ENCODE measurements around the genes MDM2 and CPM.

- PRO-cap: no peak
These were observed 148.6 kb downstream of the DYRK2 start for GRCh38 chr12:67797133-67797542.

DNA sequence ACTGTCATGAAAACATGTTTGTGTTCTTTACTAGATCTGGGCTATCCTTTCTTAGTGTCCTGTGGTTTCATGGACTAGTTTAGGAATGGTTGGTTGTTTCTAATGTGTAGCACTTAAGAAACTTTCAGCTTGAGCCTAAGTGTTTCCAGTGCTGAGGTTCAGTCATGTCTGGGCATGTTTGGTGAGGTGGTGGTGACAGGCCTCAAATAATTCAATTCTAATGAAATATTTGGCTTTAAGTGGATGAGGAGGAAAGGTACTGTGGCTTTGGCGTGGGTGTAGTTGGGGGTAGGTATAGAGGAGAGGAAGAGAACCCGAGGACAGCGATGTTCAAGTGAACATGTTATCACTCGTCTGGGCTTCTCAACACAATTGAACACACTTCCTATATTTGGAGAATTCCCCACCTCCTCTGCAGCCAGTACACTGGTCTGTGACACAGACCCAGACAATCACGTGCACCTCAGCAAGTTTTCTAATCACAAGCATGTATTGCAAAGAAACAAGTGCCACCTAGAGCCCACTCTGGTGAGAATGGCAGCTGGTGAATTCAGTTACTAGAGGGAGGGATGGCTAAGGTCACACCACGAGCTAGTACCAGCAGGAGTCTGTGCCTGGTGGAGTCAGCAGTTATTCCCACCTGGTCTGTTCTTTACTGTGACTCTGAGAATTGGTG lies 117.3 kb downstream of the IFNG start:
- PRO-cap: no peak

- PRO-cap: no peak
These were observed 21.4 kb upstream of the IFNG start for GRCh38 chr12:68180802-68181519.

DNA sequence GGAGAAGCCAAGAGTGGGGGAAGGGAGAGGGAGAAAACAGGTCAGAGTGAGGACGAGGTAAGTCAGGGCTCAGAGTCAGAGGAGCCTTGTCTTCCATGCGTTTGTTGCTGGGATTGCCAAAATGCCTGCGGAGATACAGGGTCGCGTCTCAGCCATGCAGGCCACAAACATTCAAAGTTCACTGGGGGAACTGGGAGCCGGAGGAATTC lies 26.4 kb upstream of the MDM1 start:
- PRO-cap: no peak

DNA sequence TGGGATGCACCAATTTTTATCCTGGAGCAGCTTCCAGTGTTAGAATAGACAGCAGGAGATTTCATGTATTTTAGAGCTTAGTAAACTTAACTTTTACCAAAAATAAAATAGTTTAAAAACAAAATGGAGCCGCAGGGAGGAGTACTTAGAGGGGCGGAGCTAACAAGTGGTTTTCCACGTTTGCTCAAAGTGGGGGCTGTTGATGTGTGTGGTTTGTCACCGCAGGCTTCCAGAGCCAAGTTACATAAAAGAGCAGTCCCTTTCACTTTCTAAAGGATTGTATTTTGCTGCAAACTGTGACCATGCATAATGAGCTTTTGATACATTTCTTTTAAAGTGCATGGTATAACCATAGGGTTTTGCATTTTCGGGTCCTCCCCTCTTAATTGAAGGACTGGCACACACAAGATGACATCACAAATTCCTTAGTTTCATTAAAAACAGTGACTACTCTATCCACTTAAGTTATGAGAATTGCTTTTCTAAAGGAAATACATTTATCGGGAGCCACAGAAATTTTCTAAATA lies 71.5 kb upstream of the RAP1B start:
- PRO-cap: no peak

DNA sequence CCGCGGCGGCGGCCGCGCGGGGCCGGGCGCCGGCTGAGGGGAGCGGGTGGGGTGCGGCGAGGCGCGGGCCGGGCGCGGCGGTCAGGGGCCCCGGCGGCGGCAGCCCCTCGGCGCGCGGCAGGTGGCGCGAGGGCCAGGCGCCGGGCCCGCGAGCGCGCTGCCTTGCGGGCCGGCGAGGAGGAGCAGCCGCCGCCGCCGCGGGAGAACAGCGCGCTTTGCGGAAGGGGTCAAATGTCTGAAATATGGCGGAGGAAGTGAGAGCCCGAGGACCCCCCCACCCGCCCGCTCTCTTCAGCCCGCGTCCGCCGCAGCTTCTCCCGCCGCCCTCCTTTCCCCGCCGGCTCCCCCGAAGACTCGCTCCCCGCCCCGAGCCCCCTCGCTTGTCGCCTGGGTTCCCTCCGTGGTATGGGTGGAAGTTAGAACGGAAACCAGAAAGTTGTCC lies 400 bp downstream of the RAP1B start:
- PRO-cap: no peak

DNA sequence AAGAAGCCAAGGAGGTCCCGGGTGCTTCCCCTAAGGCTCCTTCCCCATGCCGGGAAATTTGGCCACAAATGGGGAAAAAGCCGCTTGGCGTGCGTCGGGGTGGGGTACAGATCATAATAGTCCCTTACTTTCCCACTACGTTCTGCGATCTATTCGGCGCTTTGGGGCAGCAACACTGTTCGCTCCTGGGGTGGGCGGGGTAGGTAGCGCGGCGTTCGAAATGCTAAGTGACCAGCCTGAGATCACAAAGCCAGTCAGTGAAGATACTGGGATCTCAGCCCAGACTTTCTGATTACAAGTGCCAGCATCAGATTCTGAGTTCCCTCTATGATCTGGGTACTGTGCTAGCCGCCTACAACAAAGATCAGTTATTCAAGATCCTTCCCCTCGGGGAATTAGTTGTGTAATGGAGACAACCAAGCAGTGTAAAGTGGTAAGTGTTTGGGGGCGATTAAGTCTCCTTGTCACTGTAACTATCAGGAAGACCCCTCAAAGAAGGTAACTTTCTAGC lies 436 bp downstream of the NUP107 start:
- PRO-cap: no peak

- PRO-cap: bidirectional peak, plus-strand start at chr12:68808193, minus-strand start at chr12:68808102
These were observed at the start of gene MDM2 for GRCh38 chr12:68807224-68808309. MDM2 (plus strand) TSS chr12:68808177.

DNA sequence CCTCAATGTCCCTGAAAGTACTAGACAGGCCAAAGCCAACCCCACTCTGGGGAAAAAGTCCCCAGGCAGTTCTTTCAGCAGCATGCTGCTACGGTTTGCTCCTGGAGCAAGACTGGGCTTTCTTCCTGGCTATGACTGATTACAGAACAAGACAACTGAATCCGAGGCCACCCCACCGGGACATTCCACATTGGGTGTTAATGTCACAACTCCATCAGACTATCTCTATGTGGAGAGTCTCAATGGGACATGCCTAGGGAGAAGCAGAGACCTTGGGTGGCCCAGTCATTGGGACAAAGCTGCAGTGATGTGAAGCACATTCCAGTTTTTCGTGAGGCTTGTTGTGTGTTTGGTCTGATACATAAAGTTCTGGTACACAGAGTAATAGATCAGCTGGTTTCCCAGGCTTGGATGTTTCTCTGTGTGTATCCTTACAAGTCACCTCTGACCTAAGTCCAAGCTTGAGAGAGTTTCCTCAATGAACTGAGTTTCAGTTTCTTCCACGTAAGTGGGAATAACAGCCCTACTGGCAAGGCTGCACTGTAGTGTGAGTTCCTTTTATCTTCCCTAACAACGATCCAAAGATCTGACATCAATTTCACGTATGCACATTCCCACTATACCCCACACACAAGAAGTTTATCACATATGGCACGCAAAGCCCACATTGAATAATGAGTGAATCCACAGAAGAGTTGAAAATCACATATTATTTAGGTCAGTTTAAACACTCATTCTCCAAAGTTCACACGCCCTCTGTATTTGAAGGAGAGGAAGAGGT lies 42.2 kb downstream of the CPM start:
- PRO-cap: no peak

DNA sequence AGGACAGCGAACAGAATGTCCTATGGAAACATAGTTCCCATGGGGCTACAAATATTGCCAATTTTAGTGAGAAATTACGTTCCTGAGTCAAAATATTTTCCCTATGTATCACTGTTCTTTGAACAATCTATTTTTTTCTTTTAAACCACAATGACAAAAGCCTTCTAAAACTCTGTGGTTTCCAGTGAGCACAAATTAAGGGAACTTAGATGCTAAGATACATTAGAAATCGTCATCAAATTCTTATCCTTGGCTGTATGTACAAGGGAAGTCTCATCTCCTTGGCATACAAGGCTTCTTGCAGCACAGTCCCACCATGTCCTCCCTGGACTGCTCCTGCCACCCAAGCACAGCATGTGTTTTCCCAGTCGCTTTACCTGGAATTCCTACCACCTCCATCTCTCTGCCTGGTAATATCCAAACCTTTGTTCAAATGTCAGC lies 17.9 kb downstream of the CPM start:
- PRO-cap: no peak

GRCh38 chr12:68932686-68933754 lies at the start of gene CPM:
CPM (minus strand) TSS chr12:68933171.
- PRO-cap: bidirectional peak, plus-strand start at chr12:68933343, minus-strand start at chr12:68933171

- PRO-cap: no peak
These were observed 14.2 kb upstream of the MYRFL start for GRCh38 chr12:69810718-69811271.

DNA sequence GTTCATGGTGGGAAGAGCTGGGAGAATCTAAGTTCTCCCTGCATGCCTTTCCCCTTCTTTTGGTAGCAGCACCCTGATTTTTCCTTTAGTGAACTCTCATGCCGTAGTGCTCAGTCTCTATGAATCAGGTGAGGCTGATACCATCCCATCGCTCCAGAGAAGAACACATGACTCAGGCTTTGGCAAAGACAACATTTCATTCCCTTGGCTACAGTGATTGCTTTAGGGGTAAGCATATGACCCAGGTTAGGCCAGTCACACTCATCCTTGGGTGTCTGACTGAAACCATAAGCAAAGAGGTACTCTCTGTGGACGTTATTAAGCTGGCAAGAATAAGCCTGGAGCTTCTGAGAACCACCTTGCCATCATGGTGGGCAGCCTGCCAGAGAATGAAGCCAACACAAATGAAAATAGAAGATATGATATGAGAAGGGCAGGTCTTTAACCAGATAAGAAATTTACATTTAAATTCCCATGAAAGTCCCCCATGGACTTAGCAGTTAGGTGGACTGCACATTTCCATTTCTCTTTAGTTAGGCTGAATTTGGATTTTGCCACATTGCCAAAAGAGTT lies 141.9 kb downstream of the MYRFL start:
- PRO-cap: no peak

GRCh38 chr12:70013277-70013668 lies 188.2 kb downstream of the MYRFL start:
- PRO-cap: no peak

GRCh38 chr12:70243527-70244342 lies 502 bp downstream of the CNOT2 start:
- PRO-cap: bidirectional peak, plus-strand start at chr12:70243743, minus-strand start at chr12:70243816; bidirectional peak, plus-strand start at chr12:70244216, minus-strand start at chr12:70244191

DNA sequence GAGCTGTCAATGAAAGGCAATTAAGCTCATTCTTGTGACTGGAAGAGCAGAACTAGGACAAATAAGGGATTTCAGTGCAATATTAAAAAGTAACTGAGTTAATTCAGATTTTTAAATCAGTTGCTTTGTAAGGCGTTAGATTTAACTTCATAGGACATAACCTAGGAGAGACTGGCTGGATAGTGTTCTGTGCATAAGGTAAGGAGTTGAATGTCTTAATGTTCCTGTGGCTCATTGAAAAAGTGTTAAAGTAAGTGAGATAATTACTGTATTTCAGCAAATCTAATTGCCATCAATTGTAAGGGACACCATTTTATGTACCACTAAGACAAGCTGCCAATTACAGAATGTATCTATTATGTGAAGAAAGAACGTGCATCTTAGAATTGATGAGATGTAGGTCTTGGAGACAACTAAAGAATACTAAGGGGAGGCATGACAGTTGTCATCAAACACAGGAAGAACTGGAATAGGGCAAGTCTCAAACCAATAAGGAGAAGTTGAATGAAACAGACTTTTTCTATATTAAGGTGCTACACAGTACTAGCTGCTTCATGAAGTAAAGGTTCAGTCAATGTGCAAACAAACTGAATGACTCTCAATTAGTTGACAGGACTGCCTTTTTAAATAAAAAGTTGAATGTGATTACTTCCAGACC lies 8.1 kb upstream of the KCNMB4 start:
- PRO-cap: no peak

GRCh38 chr12:70364999-70365894 lies 843 bp upstream of the KCNMB4 start:
- PRO-cap: no peak

GRCh38 chr12:70571719-70572255 lies 65.4 kb downstream of the PTPRB start:
- PRO-cap: no peak

GRCh38 chr12:70598768-70599223 lies 38.4 kb downstream of the PTPRB start:
- PRO-cap: no peak

- PRO-cap: no peak
These were observed 28.6 kb downstream of the PTPRB start for GRCh38 chr12:70608646-70609060.